Mesenchymal stem cell of Wharton's jelly (primary cell): ENCODE measurements around a stretch of chr4.

DNA sequence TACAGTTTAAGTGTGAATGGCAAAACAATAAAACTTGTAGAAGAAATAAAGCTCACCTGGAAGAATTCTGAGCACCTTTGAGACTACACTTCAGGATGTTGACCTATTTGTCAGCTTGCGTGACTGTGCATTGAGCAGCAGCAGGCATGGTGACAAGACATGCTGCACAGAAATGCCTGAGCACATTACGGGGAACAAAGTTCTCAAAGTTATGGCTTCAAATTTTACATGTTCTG is 38.6 kb upstream of the GNPDA2 start:
- CAGE, long polyA plus RNA = no peak

GRCh38 chr4:47577709-47578335 is 92.7 kb downstream of the ATP10D start:
- CAGE, long polyA plus RNA = no peak

DNA sequence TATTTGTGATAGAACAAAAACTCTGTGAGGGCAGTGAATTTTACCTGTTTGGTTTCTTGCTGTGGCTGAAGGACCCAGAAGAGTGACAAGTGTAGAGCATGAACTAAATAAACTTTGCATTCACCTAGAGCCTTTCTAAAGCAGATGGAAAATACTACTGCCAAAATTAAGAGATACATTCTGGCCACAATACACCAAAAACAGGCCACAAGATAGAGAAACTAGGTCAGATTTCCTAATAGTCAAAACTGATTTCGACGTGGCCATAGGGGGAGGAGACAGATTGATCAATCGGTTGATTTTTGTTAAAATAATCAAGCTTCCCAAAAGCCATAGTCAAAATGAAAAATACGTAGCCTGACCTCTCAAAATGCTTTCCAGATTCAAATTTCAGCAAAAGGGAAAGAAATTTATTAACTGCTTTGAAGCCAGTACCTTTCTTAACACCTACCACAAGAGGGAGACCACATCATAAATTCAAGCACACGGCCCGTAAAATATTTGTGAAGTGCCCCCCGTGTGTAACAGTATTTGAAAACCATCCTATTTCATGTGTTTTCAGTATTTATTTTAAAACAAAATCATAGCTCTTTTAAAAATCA is 132.4 kb downstream of the CORIN start:
- CAGE, long polyA plus RNA = no peak

DNA sequence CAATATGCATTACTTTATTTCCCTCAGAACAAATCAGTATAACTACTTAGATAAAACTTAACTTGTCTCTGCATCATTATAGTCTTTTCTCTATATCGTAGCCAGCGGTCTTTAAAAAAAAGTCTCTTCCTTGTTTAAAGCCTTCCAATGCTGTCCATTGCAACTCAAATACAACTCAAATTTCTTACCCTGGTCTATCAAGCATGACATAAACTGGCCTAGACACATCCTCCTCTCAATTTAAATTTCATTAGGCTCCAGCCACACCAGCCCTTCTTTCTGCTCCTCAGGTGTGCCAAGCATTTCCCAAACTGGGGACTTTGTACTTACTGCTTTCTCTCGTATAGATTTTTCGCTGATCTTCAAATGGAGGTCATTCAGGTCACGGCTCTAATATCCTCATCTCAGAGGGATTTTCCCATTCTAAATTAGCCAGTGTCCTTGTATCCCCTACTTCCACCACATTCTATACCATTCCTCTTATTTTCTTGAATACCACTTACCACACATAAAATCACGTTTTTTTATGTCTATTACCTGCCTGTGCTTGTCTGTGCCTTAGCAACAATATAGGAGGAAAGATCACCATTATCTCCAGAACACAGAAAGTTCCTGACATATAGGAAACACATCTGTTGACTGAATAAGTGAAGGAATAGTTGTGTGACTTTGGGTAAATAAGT is 5.9 kb upstream of the CORIN start:
- CAGE, long polyA plus RNA = no peak

GRCh38 chr4:47851686-47852075 is 13.8 kb upstream of the CORIN start:
- CAGE, long polyA plus RNA = no peak

GRCh38 chr4:48016884-48017748 is 544 bp downstream of the NIPAL1 start:
- CAGE, long polyA plus RNA = no peak

- CAGE, long polyA plus RNA = no peak
Measured at GRCh38 chr4:48337702-48338197, 3.6 kb upstream of the SLAIN2 start.

- CAGE, long polyA plus RNA = no peak
Measured at GRCh38 chr4:48342499-48342874, 1.2 kb downstream of the SLAIN2 start.

- CAGE, long polyA plus RNA = no peak
Measured at GRCh38 chr4:48490434-48490633, 282 bp downstream of the ZAR1 start.

GRCh38 chr4:48643437-48643873 is 136.6 kb downstream of the FRYL start:
- CAGE, long polyA plus RNA = no peak

DNA sequence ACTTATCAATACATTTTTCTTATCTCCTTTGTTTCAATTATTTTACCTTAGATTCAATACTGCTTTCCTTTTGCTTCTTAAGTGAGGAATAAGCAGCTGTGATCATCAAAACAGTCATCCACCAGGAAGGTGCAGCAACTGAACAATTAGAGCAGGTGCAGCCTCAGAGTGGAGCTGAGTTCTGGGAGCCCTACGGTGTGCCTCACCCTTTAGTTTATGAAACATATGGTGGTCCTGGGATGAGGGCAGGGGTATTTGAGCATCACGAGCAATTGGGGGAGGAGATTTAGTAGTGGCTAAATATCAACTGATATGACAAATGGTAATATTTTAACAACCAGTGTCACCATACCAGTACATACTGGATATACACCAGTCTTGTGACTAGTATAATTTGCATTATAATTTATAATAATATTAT is 110.9 kb downstream of the FRYL start:
- CAGE, long polyA plus RNA = no peak

GRCh38 chr4:48780440-48781225 is 554 bp upstream of the FRYL start:
- CAGE, long polyA plus RNA = no peak

- CAGE, long polyA plus RNA = no peak
Measured at GRCh38 chr4:51842108-51842390, 904 bp upstream of the DCUN1D4 start.

DNA sequence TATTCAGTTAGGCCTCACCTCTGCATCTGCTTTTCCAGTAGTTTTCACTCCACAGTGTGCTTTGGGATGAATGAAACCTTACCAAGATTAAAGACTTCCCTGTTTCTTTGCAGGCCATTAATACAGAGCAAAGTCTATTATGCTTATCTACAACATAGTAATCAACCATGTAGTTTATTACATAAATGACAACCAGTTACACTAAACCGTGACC is 2.4 kb downstream of the LRRC66 start:
- CAGE, long polyA plus RNA = no peak

- CAGE, long polyA plus RNA = no peak
Measured at GRCh38 chr4:52660133-52660468, 1.0 kb upstream of the USP46 start.

- CAGE, long polyA plus RNA = no peak
Measured at GRCh38 chr4:52714433-52715439, 36.5 kb downstream of the ERVMER34-1 start.

DNA sequence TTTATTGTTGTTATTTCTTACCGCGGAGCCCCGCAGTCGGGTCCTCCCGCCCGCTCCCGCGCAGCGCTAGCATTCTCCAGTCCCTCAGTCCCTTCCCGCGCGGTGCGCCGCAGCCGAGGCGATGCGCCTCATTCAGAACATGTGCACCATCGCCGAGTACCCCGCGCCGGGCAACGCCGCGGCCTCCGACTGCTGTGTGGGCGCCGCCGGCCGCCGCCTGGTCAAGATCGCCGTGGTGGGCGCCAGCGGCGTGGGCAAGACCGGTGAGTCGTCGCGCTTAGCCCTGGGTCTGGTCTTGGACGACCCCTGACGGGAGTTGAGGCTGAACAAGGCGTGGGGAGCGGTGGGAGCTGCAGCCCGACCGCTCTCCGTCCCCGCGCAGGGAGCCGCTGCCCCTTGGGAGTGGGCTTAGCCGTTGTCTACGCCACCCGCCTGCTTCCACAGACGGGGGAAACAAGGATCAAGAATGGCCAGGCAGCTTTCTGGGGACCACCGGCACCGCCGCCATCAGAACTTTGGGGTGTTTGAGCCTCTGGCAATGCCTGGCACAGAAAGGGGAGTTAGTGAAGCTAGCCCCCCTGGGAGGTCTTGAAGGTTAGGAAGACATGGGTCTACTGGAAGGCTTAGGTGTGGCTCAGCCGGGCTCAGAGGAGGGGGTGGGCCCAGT is 403 bp downstream of the RASL11B start:
- CAGE, long polyA plus RNA = no peak

DNA sequence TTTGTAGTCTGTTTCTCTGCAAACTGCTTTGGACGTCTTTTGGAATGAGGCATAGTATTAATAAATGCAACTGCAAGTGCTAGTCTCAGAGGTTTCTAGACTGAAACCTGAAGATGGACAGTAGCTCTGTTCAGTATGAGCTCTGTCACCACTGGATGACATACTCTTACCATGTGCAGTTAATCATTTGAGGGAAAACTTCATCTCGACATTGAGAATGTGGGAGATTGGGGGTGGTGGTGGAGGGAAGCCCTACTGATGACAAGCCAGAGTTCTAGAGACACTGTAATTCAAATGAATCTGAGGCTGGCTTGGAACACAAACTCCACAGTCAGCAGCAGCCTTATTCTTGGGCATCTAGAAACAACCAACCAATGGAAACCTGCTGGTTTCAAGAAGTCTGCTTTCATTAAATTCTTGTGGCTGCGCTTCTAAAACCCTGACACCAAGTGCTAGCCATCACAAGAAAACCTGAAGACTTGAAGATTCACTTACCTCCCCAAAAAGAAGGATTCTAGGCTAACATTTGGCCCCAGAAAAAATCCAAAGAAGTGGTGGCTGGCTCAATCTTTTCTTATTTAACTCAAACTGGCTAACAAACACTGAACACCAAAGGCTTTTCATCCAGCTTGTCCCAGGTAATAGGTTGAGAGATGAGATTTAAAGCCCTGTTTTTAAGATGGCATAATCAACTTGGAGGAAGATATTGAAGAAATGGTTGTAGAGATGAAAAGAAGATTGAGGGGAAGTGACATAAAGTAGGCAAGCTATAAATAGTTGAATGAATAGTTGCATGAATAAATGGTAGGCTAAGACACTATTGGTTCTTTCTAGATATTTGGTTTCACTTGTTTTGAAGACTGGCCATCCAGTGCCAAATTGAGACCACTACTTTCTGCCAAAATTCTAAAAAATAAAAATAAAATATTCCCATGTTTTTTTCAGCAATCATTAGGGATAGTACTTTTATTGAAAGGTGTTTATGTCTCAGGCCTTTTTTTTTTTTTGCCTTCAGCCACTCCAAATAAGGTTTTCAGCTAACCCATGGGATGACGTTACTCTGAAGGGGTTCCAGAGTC is 161.9 kb downstream of the RASL11B start:
- CAGE, long polyA plus RNA = no peak

DNA sequence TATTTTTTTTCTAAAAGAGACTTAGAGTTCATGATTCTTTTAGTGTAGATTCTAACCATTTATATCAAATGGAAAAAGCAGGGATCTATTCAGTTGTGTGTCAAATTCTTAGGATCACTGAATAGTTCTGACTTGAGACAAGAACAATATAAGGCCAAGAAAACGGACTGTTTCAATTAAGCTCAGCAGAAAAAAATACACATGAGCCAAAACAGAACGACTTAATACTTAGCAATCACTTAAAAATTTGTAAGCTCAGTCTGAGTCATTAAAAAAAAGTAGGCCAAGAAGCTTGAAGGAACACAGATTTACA is 49.9 kb downstream of the LNX1 start:
- CAGE, long polyA plus RNA = no peak

- CAGE, long polyA plus RNA = no peak
Measured at GRCh38 chr4:53651058-53651703, 59.9 kb upstream of the LNX1 start.